HepG2 (cell line): ENCODE results near the genes RTEL1, LIME1, SLC2A4RG, RGS19 and MYT1.

DNA sequence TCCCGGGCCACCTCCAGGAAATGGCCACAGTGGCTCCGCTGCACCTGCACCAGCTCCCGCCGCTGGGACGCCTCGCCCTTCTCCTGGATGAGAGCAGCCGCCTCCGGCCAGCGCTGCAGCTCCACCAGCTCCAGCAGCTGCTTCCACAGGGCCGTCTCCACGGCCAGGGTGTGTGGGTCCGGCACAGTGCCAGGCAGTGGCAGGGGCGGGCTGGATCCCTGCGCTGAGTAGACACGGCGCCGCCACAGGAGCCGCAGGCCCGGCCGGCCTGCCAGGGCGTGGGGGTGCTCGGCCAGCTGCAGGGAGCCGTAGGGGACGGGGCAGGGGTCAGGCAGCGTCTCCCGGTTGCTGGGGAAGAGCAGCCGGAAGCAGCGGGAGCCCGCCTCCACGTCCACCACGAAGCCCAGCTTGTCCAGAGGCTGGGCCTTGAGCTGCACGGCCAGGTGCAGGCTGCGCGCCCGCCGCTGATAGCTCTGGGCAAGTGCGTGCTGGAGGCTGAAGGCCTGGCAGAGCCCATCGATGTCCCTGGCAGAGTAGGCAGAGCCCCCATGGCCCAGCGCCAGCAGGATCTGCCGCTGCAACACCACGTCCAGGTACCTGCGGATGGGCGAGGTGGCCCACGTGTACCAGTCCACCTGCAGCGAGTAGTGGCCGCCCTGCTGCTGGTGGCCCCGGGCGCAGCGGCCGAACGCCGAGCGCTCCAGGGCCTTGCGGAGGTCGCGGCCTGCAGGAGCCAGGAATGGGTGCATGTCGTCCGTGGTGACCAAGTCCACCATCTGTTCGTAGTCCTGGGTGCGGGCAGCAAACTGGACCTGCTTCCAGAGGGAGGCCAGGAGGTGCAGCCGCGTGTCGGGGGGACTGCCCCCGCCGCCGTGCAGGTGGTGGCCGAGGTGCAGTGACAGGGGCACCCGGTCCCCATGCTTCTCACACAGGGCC is 9.5 kb downstream of the FNDC11 start:
- RRBS, 2 experiments, result 88 to 90% methylated on average over 17 to 18 of the region's 68 CpGs
CAGE:
- cytosol, long polyA minus RNA, result no peak
- cytosol, long polyA plus RNA, result no peak
- long polyA plus RNA, result no peak
- nucleus, long polyA minus RNA, result no peak
- nucleus, long polyA plus RNA, result no peak

DNA sequence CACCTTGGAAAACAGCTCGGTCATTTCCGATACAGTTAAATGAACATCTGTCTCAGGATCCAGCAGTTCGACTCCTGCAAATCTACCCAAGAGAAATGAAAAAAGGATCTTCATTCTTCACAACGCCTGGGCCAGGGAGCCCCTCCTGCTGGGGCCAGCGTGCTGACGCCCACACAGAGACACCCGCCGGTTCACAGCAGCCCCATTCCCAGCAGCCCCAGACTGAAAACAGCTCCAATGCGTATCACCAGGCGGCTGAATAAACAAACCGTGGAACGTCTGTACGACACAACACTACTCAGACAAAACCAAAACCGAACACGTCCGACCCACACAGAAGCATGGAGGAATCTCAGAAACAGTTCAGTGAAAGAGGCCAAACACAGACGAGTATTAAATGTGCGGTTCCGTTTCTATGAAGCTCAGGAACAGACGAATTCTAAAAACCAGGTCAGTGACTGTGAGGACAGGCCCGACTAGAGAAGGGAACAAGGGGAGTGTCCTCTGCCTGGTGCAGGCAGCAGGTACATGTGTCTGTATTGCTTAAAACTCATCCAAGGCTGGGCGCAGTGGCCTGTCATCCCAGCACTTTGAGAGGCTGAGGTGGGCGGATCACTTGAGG is 9.0 kb upstream of the HELZ2 start:
- RRBS, 2 experiments, result no CpG with 5 or more reads among the region's 23 CpGs
CAGE:
- cytosol, long polyA minus RNA, result no peak
- cytosol, long polyA plus RNA, result no peak
- long polyA plus RNA, result no peak
- nucleus, long polyA minus RNA, result no peak
- nucleus, long polyA plus RNA, result no peak

- RRBS, 2 experiments, result 94 to 97% methylated on average over 9 to 14 of the region's 58 CpGs
CAGE:
- cytosol, long polyA minus RNA, result no peak
- cytosol, long polyA plus RNA, result no peak
- long polyA plus RNA, result no peak
- nucleus, long polyA minus RNA, result no peak
- nucleus, long polyA plus RNA, result no peak
Measured at GRCh38 chr20:63589528-63590580, 15.8 kb upstream of the HELZ2 start.

GRCh38 chr20:63658080-63659291 is at the start of gene RTEL1:
TSS of gene RTEL1 (plus strand) at chr20:63658312.
- RRBS, 2 experiments, result 2% methylated on average over 26 to 38 of the region's 92 CpGs
CAGE:
- cytosol, long polyA minus RNA, result no peak
- cytosol, long polyA plus RNA, result start-site peak on the plus strand at chr20:63658294-63658349, 254 and 93 reads in 2 replicates
- long polyA plus RNA, result start-site peak on the plus strand at chr20:63658299-63658355, 96 and 188 reads in 2 replicates
- nucleus, long polyA minus RNA, result no peak
- nucleus, long polyA plus RNA, result start-site peak on the plus strand at chr20:63658298-63658373, 2,755 and 4,735 reads in 2 replicates; start-site peak on the plus strand at chr20:63658626-63658682, 370 and 398 reads in 2 replicates

DNA sequence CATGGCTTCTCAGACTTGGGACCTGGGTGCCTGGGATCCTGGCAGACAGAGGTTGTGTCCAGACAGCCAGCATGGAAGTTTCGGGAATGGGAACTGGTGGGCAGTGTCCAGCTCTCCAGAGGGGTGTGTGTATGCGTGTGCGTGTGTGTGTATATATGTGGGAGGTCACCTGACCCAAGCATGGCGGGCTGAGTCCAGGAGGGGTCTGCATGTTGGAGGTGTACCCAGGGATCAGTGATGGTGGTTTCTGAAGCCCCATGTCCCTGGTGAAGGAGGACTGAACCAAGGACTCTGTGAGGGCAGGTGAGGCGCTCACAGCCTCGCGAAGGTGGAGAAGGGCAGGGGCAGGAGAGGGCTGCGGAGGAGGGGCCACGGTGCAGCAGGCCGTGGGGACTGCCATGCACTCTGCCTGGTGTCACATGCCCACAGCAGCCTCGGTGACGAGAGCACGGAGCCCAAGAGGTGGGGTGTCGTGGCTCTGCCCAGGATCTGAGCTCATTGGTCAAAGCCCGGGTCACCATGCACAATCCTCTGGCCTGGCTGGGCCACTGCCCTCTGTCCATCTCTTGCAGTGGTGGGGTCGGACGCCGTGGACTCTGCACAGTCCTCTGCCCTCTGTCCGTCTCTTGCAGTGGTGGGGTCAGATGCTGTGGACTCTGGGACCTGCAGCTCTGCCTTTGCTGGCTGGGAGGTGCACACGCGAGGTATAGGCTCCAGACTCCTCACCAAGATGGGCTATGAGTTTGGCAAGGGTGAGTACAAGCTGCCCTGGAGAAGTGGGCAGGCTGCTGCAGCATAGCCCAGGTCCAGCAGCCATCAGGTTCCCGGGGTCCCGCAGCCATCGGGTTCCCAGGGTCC is 2.2 kb upstream of the LIME1 start:
- RRBS, 2 experiments, result 93 to 95% methylated on average over 3 of the region's 24 CpGs
CAGE:
- cytosol, long polyA minus RNA, result no peak
- cytosol, long polyA plus RNA, result no peak
- long polyA plus RNA, result no peak
- nucleus, long polyA minus RNA, result no peak
- nucleus, long polyA plus RNA, result no peak

GRCh38 chr20:63736070-63736762 is at the start of gene LIME1:
TSS of gene LIME1 (plus strand) at chr20:63736664.
- RRBS, 2 experiments, result no CpG with 5 or more reads among the region's 23 CpGs
CAGE:
- cytosol, long polyA minus RNA, result no peak
- cytosol, long polyA plus RNA, result no peak
- long polyA plus RNA, result no peak
- nucleus, long polyA minus RNA, result no peak
- nucleus, long polyA plus RNA, result no peak

DNA sequence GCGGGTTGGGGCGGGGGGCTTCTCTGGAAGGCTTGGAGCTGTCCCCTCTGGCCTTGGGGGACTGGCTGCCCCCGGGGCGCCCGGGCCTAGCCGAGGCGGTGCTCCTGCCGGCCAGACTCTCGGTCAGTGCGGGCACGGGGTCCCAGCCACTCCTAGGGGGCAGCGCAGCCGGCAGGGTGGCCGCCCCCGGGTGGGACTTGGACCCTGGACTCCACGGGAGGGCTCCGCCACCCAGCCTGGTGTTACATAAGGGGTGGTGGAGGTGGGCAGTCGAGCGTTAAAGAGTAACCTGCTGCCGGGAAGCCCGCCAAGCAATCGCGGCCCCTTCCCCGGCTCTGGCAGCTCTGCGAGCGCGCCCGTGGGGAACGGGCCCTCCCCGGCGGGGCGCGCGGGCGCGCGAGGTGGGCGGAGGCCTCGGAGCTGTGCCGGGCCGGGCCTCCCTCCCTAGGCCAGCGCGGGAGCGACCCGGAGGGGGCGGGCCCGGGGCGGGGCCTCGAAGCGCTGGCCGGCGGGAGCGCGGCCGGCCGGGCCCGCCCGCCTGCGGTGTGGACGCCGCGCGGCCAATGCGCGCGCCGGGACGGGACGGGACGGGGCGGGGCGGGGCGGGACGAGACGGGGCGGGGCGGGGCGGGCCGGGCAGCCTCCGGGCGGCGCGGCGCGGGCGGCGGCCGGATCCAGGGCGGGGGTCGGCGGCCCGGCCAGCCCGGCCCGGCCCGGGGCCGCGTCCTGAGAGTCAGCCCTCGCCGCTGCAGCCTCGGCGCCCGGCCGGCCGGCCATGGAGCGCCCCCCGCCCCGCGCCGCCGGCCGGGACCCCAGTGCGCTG is at the start of gene SLC2A4RG:
TSS of gene SLC2A4RG (plus strand) at position 639 of the 823 bp plus-strand sequence.
- RRBS, 2 experiments, result 1 to 2% methylated on average over 51 to 60 of the region's 112 CpGs
CAGE:
- cytosol, long polyA minus RNA, result no peak
- cytosol, long polyA plus RNA, result no peak
- long polyA plus RNA, result no peak
- nucleus, long polyA minus RNA, result no peak
- nucleus, long polyA plus RNA, result no peak

DNA sequence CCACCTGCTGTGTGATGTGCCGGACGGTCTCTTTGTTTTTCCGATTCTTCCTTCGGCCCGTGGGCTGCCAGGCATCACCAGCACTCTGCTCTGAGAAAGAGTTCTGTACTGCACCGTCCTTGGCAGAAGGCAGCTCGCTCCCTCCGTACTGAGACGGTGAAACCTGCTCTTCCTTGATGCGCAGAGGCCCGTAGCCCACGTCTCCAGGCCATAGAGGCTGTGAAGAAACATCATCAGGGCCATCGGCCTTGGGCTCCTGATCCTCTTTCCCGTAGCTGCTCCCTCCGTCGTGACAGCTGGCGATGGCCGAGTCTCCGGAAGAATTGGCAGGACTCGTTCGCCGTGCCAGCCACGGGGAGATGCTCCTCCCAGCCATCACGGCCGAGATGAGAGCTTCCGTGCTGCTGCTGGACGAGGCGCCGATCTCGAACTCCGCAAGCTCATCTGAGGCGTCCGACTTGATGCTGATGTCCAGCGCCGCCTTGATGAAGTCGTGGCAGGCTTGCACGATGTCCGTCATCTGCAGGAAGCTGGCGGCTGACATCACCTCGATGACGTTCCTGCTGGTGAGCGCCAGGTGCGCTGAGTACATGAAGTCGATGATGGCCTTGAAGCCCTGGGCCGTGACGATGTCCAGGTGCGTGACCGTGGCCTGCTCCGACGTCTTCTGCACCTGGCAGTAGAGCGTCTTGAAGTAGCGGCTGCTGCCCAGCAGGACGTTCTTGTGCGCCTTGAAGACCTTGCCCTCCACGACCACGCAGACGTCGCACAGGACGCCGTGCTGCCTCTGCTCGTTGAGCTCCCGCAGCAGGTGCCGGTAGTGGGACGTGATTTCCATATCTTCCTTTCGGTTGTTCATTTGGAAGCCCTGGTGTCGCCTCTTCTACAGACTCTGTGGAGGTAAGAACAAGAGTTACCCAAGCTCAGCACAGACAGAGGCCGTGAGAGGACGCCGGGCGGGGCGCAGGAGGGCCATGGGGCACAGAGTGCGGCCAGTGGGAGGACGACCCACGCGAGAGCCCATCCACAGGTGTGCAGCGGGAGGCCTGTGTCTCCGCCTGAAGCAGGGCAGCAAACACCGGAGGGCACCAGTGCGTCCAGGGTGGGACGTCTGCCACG is 40.8 kb downstream of the ZBTB46 start:
- RRBS, 2 experiments, result 95% methylated on average over 5 of the region's 81 CpGs; no CpG with 5 or more reads in 1 of the 2 experiments
CAGE:
- cytosol, long polyA minus RNA, result no peak
- cytosol, long polyA plus RNA, result no peak
- long polyA plus RNA, result no peak
- nucleus, long polyA minus RNA, result start-site peak on the minus strand centred at position 1,112 of the sequence, 399 bp wide, 5 reads
- nucleus, long polyA plus RNA, result no peak

DNA sequence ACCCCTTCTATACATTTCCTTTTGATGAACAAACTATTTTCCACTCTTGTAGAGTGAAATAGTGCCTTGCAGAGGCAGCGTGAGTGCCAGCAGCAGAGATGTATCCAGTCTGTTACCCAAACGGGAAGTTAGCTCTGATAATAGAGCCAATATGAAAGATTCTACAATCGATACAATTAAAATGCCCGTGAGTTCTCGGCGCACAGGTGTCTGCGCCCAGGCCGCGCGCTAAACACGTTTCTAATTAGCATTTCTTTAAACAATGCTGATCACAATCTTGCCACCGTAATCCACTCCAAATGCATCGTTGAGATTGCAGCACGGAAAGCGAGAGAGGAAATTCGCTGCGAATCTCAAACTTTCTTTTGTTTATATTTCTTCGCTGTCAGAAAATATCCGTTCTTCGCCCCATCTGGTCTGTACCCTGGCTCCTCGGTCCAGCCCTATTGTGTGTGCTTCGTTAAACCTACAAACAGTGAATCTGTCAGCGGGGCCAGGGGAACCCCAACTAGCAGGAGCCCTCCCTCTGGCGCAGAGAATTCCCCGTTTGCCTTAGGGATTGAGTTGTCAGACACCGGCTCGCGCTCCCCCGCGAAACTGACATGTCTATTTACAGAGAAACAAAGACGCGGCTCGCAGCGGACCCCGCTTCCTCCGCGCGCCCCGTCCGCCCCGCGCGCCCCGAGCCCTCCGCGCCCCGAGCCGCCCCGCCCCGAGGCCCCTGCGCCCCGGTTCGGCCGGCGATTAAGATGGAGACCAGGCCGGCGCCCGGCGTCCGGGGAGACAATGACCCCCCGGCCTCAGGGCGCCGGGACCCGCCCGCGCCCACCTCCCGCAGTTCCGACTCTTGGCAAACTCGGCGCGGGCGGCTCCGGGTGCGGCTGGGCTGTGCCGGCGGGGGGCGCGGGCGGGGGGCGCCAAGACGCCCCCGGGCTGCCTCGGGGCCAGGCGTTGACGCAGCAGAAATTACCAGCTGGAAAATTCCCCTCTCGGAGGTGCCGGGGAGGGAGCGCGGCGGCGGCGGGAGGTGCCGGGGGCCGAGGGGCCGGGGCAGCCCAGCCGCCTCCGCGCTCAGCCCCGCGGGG is 994 bp downstream of the ZBTB46 start:
- RRBS, 2 experiments, result 1 to 2% methylated on average over 30 of the region's 100 CpGs
CAGE:
- cytosol, long polyA minus RNA, result no peak
- cytosol, long polyA plus RNA, result no peak
- long polyA plus RNA, result no peak
- nucleus, long polyA minus RNA, result no peak
- nucleus, long polyA plus RNA, result no peak

DNA sequence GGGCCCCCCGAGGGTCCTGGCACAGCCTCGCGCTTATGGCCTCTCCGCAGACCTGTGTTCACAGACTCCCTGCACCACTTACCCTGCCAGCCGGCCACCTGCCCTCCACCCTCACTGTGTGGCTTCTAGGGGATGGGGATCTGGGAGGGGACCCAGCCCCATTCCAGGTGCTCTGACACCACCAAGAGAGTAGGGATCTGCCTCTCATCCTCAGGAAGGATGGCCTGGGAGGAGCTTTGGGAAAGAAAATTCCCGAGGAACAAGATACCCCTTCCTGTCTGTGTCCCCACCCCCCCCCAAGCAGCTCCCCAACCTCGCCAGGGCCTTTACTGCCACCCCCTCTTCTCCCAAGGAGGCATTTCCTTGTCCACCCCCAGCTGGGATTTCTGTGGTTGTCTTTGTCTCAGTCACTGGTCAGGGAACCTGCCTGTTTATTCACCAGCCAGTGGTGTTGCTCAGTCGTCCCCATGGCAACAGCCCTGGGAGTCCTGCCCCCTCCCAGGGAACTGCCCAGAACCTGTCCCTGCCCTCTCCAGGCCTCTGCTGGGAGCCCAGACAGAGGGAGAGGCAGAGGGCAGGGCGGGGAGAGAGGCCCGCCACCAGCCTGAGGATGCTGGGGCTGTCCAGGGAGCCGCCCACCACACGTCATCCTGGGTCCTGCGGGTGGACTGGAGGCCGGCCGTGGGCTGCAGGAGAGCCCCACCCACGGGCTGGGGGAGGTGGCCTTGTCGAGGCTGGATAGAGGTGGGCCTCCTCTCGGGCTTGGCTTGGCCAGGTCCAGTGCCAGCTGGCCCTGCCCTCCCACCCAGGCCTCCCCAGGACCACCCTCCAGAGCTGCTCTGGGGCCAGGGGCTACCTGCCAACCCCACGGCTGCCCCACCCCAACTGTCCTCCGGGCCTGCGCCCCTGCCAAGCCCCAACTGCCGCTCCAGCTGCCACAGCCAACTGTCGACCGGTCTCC is 3.9 kb upstream of the ZBTB46 start:
- RRBS, 2 experiments, result 71 to 72% methylated on average over 5 of the region's 24 CpGs
CAGE:
- cytosol, long polyA minus RNA, result no peak
- cytosol, long polyA plus RNA, result no peak
- long polyA plus RNA, result no peak
- nucleus, long polyA minus RNA, result no peak
- nucleus, long polyA plus RNA, result no peak

DNA sequence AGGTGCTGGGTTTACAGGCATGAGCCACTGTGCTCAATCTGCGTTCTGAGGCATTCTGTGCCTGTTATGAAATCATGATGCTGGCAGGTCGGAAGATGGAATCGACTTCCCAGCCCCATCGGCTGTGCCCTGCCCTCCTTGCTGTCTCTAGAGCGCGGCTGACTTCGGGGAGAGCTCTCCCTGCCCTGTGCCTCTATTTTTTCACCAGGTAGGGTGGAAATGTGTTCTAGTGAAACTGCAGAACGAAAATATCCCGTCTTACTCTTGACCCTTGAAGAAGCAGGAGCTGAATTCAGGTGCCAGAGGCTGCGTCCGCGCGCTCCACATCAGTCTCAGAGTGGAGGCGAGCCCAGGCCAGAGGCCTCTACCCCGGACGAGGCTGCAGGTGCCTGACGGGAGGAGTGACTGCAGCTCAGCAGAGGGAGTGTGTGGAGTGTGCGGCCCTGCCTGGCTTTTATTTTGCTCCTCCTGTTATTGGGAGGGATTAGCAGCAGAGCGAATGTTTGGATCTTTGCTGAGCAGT is 6.4 kb downstream of the DNAJC5 start:
- RRBS, 2 experiments, result no CpG with 5 or more reads among the region's 19 CpGs
CAGE:
- cytosol, long polyA minus RNA, result no peak
- cytosol, long polyA plus RNA, result no peak
- long polyA plus RNA, result no peak
- nucleus, long polyA minus RNA, result no peak
- nucleus, long polyA plus RNA, result no peak

- RRBS, 2 experiments, result no CpG with 5 or more reads among the region's 15 CpGs
CAGE:
- cytosol, long polyA minus RNA, result no peak
- cytosol, long polyA plus RNA, result no peak
- long polyA plus RNA, result no peak
- nucleus, long polyA minus RNA, result no peak
- nucleus, long polyA plus RNA, result no peak
Measured at GRCh38 chr20:63975008-63975497, 4.4 kb downstream of the SAMD10 start.

- RRBS, 2 experiments, result 32 to 34% methylated on average over 3 of the region's 19 CpGs
CAGE:
- cytosol, long polyA minus RNA, result no peak
- cytosol, long polyA plus RNA, result no peak
- long polyA plus RNA, result no peak
- nucleus, long polyA minus RNA, result no peak
- nucleus, long polyA plus RNA, result no peak
Measured at GRCh38 chr20:64044417-64045704, 4.6 kb downstream of the SOX18 start.

- RRBS, 2 experiments, result no CpG with 5 or more reads among the region's 15 CpGs
CAGE:
- cytosol, long polyA minus RNA, result no peak
- cytosol, long polyA plus RNA, result no peak
- long polyA plus RNA, result no peak
- nucleus, long polyA minus RNA, result no peak
- nucleus, long polyA plus RNA, result no peak
Measured at GRCh38 chr20:64050912-64051297, 1.5 kb upstream of the SOX18 start.

GRCh38 chr20:64079054-64080236 is at the start of gene RGS19:
TSS of gene RGS19 (minus strand) at chr20:64079518.
- RRBS, 2 experiments, result 1 to 3% methylated on average over 57 to 60 of the region's 112 CpGs
CAGE:
- cytosol, long polyA minus RNA, result no peak
- cytosol, long polyA plus RNA, result no peak
- long polyA plus RNA, result no peak
- nucleus, long polyA minus RNA, result no peak
- nucleus, long polyA plus RNA, result no peak

GRCh38 chr20:64082412-64082868 is 1.8 kb downstream of the LKAAEAR1 start:
- RRBS, 2 experiments, result no CpG with 5 or more reads among the region's 13 CpGs
CAGE:
- cytosol, long polyA minus RNA, result no peak
- cytosol, long polyA plus RNA, result no peak
- long polyA plus RNA, result no peak
- nucleus, long polyA minus RNA, result no peak
- nucleus, long polyA plus RNA, result no peak

- RRBS, 2 experiments, result 2 to 13% methylated on average over 6 to 11 of the region's 31 CpGs
CAGE:
- cytosol, long polyA minus RNA, result no peak
- cytosol, long polyA plus RNA, result no peak
- long polyA plus RNA, result no peak
- nucleus, long polyA minus RNA, result no peak
- nucleus, long polyA plus RNA, result no peak
Measured at GRCh38 chr20:64091639-64092471, 7.7 kb upstream of the LKAAEAR1 start.

- RRBS, 2 experiments, result no CpG with 5 or more reads among the region's 27 CpGs
CAGE:
- cytosol, long polyA minus RNA, result no peak
- cytosol, long polyA plus RNA, result no peak
- long polyA plus RNA, result no peak
- nucleus, long polyA minus RNA, result no peak
- nucleus, long polyA plus RNA, result no peak
Measured at GRCh38 chr20:64163901-64164915, at the start of gene MYT1. TSS of gene MYT1 (plus strand) at chr20:64164452.